ENCODE measurements around the gene SAA1.

DNA sequence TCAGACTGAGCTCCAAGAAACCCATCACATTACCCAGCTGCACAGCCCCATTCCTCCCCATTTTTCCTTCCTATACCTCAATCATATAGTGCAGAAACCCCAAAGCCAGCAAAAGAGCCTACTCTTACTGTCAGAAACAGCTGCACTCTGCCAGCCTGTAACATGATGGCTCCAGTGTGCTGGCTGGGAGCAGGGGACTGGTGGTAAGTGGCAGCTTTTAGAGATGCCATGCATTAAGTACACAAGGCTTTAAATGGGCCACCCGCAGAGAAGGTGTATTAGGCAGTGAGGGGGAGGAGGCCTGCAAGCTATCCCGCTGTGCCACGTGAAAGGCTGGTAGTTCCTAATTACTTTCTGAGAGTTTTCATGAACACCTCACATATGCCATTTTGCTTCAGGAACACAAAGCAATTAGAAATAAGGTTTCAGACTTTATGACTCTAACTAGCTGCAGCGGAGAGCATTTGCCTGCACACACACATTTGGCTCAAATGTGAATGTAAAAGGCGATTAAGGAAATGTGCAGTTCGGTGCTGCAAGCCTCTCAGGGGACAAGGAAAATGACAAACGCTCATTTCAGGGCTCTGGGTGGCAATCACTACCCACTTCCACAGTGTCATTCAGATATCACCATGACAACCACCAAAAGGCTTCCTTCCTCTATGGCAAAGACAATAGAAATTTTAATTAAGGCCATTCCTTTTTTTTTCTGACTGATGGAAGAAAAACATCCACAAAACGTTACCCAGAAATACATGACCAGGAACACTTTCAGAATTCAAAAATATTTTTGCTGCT is 116.7 kb downstream of the PLEKHA7 start:
- PRO-cap = no peak
- RAMPAGE, long total RNA = no peak

DNA sequence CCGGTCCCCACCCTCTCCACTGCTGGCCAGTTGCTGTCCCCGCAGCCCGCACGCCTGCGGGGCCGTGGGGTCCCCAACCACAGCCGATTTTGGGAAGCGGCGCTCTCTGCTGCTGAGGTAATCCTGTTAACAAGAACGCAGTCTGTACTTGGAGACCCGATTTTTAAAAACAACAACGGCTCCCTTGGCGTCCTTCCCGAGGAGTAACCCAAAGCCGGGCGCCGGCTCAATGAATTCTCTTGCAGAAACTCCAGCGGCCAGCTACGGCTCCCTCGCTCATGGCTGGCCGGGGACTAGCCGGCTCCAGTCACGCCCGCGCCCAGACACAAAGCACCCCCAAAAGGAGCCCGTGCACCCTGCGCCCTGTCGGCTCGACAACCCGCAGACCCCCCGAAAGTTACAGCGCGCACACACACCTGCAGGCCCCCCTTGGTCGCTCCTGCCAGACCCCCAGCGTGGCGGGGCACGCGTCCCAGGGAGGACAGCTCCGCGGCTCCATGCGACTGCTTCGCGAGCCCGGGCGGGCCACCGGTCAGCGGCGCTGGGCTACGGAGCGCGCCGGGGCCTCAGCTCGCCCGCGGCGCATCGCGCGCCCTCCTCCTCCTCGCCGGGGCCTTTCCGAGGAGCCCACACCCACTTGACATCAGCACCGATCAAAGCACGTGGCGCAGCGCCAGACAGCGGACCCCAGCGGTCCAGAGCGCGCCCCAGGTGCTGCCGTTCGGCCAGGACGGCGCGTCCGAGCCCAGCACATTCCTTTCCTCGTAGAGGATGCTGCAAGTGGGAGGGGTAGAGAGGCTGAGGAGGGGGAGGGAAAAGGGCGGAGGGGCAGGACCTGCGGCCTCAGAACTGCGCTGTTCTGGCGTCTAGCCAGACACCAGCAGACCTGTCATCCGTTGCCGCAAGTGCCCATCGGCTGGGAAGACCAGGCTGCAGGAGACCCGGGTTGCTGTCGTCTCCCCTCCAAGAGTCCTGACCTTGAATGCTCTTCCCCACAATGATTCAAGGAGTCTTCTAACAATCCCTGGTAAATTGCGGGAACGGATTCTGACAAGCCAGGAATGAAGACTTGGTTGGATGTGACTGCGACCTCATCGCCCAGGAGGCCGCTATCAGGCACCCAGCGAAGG is 88.7 kb downstream of the PLEKHA7 start:
- PRO-cap = no peak
- RAMPAGE, long total RNA = no peak

- PRO-cap = no peak
- RAMPAGE, long total RNA = no peak
Observed at GRCh38 chr11:16966470-16967261, 47.5 kb downstream of the PLEKHA7 start.

GRCh38 chr11:16986039-16986717 is 28.0 kb downstream of the PLEKHA7 start:
- PRO-cap = no peak
- RAMPAGE, long total RNA = no peak

DNA sequence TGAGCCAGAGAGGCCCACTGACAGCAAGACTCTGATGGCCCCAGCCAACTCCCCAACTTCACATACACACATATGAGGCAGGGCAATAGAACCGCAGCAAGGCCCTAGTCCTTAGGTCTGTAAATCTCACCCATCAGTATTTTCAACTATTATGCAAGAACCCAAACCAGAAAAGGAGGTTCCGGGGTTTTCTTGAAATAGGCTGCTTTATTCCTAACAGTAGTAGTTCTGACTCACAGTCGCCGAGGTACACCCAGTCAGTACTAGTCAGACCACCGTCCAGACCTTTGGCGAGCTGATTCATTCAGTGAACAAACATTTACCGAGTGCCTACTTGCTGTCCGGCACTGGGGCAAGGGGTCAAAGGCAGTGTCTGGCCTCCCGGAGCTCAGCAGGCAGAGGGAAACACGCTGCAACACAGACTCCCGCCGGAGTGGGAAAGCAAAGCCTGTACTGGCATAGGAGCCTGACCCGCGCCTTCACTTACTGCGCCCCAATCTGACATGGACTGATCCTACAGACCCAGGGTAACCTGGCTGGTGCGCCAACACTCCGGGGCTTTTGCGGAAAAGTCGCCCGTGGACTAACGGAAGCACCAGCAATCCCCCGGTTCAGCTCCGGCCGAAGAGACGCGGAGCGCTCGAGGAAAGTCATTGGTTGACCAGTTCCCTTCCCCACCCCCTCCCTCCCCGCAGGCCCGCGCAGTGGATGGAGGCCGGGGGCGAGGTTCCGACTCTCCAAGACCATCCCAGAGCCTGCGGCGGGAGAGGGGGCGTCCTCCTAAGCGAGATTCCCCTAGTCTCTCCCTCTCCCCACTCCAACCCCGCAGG is 1.2 kb downstream of the PLEKHA7 start:
- PRO-cap = no peak
- RAMPAGE, long total RNA = no peak

- PRO-cap = no peak
- RAMPAGE, long total RNA = no peak
Observed at GRCh38 chr11:17014472-17014735, 190 bp upstream of the PLEKHA7 start.

DNA sequence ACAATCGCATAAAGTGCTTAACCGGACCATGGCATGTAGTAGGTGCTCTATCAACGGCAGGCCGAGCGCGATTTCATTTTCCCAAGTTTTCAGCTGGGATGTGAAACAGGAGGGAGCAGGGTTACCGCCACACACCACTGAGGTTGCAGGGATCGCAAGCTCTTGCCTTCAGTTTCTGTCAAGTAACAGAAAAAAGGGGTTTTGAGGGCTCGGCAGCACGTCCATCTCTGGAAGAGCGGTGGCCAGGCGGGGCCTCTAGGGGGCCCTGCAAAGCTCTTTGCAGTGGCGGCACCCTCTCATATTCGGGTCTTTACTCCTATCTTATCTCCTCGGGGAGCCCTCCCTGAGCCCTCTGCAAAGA is 738 bp upstream of the PLEKHA7 start:
- PRO-cap = no peak
- RAMPAGE, long total RNA = no peak

GRCh38 chr11:17073474-17074547 is 3.7 kb downstream of the RPS13 start:
- PRO-cap = no peak
- RAMPAGE, long total RNA = no peak

DNA sequence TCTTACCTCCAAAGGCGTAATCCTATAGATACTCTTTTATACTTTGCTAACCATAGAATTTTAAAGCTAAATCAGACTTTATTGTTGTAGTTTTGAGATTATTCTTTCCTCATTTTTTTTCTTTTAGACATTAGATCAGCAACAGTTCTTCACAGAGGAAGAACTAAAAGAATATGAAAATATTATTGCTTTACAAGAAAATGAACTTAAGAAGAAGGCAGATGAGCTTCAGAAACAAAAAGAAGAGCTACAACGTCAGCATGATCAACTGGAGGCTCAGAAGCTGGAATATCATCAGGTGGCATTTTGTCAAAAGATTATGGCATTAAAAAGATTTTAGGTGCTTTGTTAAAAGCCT is 21.6 kb upstream of the NCR3LG1 start:
- PRO-cap = no peak
- RAMPAGE, long total RNA = no peak

GRCh38 chr11:17522572-17523541 is 21.4 kb downstream of the USH1C start:
- PRO-cap = no peak
- RAMPAGE, long total RNA = no peak

DNA sequence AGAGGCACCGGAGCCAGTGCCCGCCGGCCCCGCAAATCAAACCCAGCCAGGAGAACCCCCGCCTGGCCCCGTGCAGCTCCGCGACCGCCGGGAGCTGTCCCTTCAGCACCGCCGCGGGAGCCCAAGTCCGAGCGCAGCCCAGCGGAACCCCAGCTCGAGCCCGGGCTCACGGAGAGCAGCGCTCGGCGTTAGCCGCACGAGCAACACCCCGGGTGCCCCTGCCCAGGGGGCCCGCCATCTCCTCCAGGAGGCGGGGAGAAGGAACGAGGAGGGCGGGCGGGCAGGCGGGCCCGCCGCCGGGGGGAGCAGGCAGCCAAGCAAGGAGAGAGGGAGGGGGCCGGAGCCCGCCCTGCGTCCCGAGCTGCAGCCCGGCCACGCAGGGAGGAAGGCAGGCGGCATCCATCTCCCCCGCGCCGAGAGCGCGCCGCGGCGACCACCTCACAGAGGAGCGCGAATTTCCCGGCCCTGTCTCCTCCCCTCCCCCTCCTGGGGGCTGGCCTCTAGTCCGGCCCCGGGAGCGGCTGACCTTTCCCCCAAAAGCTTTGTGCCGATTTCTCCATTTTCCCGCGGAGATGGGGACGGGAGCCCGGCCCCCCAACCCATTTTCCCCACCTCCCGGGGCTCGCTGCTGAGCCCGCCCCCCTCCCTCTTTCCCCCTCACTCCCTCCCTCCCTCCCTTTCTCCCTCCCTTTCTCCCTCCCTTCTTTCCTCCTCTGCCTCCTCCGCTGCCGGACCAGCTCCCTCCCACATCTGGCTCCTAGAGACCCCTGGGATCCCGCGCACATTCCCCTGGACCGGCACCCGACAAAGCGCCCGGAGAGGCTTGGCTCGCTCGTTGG is 655 bp downstream of the KCNC1 start:
- PRO-cap = no peak
- RAMPAGE, long total RNA = no peak

DNA sequence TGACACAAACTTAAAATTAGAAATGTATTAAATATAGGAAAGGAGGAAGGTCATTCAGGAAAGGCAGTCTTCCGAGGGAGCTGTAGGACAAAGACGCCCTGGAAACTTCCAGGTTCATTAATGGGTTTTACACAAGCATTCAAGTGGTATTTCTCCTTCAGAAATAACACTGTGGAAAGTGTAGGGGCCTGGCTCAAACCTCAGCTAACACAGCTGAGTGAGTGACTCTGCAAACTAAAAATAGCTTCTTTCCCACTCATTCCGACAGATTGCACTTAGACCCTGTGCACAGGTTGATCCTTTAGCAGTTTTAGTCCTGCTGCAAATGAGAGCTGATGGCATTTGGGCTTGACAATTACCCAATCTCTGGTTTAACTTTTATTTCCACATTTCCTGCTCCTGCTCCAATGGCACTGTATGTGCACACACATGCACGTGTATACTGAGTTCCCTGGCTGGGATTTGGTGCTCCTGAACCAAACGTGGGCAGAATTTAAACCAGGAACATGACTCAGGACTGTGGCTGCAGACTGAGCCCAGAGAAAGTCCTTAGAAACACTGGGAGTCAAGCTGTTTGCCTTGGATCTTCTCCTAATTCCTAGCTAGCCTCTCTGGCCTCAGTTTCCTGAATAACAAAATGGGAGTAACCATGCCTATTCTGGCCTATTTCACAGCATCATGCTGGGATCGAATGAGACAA is 58.4 kb downstream of the SERGEF start:
- PRO-cap = no peak
- RAMPAGE, long total RNA = no peak

GRCh38 chr11:17985412-17985835 is 27.4 kb downstream of the SERGEF start:
- PRO-cap = no peak
- RAMPAGE, long total RNA = no peak

GRCh38 chr11:18246813-18247181 is 1.7 kb downstream of the SAA2 start:
- PRO-cap = no peak
- RAMPAGE, long total RNA = no peak

- PRO-cap = no peak
- RAMPAGE, long total RNA = no peak
Observed at GRCh38 chr11:18265825-18266412, at the start of gene SAA1. Gene SAA1, plus strand, starts transcription at chr11:18266264.

- PRO-cap = no peak
- RAMPAGE, long total RNA = no peak
Observed at GRCh38 chr11:18281872-18282449, 15.9 kb downstream of the SAA1 start.

DNA sequence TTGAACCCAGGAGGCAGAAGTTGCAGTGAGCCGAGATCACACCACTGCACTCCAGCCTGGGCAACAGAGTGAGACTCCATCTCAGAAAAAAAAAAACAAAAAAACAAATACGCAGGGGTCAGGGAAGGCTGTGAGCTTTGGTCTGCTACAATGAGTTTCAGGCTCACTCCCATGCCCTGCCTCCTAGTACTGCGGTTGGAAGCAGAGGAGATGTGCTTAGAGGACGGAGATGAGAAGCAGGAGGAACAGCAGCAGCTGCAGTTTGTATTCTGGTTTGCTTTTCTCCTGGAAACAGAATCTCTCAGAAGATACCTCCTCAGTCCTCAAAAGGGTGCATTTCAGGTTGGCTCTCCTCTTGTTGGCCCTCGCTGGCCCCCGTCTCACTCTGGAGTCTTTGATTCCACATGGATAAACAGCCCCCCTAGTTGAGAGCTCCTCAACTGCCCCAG is 11.7 kb upstream of the LDHA start:
- PRO-cap = no peak
- RAMPAGE, long total RNA = no peak

DNA sequence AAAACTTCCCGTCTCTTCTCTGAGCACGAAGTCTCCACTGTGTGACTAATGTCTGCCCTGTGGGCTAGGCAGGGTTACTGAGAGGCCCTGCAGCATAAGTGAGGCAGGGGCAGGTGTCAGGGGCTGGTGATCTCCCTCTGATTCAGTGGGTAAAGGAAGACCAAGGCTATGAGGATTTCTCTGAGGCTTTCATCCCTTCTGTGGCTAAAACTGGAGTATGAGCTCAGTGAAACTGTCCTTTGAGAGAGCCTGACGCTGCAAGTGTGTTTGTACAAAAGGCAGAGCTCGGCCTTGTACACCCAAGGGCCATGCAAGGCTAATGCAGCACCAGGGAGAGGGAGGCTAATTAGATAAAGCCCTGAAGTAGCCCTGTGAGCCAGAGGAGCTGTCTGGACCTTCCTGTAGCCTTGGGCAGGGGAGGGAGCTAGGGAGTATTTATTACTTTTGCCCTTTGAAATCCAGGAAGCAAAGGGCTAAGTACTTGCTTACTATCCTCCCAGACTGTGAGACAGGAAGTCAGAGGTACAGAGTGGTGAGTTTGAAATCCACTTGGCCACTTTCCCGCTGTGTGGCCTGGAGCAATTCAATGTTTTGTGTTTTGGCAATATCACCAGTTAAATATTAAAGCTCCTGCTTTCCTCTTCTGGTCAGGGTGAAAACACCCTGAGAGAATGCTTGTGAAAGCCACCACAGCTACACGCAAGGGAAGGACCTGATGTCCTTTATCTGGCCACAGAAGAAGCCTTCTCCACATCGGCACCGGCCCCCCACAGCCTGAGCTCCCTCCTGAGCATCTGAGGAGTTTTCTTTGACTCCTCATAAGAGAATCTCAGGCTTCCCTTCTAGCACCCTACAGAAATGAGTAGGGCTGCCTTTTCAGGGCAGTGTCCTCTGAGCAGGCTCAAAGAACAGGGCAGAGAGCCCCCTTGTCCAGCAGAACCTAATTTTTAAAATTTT is 10.1 kb upstream of the LDHA start:
- PRO-cap = no peak
- RAMPAGE, long total RNA = no peak

DNA sequence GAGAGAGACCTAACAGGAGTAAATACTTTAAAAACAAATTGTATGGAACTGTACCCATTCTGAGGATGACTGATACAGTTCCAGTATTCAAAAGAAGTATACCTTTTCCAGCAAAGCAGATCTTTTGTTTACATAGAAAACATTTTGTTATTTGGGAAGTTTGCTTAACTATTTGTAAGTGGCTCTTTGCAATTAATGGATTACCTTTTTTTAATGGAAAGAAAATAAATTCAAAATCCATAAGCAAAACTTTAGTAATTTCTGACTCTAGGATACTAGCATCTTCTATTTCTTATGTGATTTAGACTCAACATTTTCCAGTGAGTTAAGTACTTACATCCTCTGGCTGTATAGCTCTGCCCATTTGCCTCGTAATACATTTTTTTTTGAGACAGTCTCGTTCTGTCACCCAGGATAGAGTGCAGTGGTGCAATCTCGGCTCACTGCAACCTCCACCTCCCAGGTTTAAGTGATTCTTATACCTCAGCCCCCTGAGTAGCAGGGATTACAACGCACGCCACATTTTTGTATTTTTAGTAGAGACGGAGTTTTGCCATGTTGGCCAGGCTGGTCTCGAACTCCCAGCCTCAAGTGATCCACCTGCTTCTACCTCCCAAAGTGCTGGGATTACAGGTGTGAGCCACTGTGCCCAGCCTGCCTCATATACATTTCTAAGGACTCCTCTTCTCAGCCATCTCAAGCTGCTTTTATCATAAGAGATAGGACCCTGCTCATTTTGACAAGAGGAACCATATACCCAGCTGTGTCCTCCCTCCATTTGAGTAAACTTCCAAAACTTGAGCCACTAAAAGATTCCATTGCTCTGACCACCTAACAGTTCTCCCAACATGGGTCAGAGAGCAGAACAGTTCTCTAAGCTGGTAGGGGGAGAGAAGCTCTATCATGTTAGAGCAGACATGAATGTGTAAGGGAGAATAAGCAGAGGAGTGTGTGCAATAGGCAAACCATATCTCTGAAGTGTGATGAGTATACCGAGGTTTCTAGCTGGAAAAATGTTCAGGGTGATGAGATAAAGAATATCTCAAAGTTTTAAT is 6.1 kb downstream of the MISFA start:
- PRO-cap = no peak
- RAMPAGE, long total RNA = no peak

GRCh38 chr11:18633235-18633598 is 925 bp downstream of the SPTY2D1 start:
- PRO-cap = no peak
- RAMPAGE, long total RNA = no peak

Measured in Karpas-422 (cell line).